AG09319 (cell line): ENCODE results near the gene EIF5A2.

- RRBS = no CpG with 5 or more reads among the region's 16 CpGs
Measured at GRCh38 chr3:168010144-168011127, 85.3 kb downstream of the GOLIM4 start.

DNA sequence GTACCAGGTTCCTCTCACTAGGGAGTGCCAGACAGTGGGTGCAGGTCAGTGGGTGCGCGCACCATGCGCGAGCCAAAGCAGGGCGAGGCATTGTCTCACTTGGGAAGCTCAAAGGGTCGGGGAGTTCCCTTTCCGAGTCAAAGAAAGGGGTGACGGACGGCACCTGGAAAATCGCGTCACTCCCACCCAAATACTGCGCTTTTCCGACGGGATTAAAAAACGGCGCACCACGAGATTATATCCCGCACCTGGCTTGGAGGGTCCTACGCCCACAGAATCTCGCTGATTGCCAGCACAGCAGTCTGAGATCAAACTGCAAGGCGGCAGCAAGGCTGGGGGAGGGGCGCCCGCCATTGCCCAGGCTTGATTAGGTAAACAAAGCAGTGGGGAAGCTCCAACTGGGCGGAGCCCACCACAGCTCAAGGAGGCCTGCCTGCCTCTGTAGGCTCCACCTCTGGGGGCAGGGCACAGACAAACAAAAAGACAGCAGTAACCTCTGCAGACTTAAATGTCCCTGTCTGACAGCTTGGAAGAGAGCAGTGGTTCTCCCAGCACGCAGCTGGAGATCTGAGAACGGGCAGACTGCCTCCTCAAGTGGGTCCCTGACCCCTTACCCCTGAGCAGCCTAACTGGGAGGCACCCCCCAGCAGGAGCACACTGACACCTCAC is 84.5 kb downstream of the GOLIM4 start:
- RRBS = no CpG with 5 or more reads among the region's 26 CpGs

GRCh38 chr3:168684663-168684924 is 588.9 kb upstream of the GOLIM4 start:
- RRBS = no CpG with 5 or more reads among the region's 6 CpGs

GRCh38 chr3:168870750-168871429 is 775.2 kb upstream of the GOLIM4 start:
- RRBS = no CpG with 5 or more reads among the region's 5 CpGs

GRCh38 chr3:169307214-169307717 is 356.2 kb downstream of the MECOM start:
- RRBS = no CpG with 5 or more reads among the region's 2 CpGs

GRCh38 chr3:169421468-169422094 is 241.9 kb downstream of the MECOM start:
- RRBS = no CpG with 5 or more reads among the region's 5 CpGs

DNA sequence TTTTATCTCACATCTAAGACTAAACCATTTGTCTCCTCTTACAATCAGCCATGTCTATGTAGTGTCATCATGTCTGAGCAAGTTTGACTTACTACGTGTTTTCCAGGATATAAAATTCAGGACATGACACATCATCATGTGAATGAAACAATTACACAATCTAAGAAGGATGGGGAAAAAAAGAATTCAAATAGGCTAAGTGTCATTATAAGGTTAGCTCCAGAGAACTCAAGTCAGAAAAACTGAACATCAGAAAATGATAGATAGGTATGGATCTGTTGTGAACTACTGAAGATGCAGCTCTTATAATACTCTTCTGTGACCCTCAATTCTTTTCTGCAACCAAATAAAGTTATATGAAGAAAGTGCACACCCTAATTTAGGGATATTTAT is 208.6 kb downstream of the MECOM start:
- RRBS = no CpG with 5 or more reads among the region's 1 CpG

GRCh38 chr3:169629912-169630280 is 33.6 kb downstream of the MECOM start:
- RRBS = no CpG with 5 or more reads among the region's 5 CpGs

DNA sequence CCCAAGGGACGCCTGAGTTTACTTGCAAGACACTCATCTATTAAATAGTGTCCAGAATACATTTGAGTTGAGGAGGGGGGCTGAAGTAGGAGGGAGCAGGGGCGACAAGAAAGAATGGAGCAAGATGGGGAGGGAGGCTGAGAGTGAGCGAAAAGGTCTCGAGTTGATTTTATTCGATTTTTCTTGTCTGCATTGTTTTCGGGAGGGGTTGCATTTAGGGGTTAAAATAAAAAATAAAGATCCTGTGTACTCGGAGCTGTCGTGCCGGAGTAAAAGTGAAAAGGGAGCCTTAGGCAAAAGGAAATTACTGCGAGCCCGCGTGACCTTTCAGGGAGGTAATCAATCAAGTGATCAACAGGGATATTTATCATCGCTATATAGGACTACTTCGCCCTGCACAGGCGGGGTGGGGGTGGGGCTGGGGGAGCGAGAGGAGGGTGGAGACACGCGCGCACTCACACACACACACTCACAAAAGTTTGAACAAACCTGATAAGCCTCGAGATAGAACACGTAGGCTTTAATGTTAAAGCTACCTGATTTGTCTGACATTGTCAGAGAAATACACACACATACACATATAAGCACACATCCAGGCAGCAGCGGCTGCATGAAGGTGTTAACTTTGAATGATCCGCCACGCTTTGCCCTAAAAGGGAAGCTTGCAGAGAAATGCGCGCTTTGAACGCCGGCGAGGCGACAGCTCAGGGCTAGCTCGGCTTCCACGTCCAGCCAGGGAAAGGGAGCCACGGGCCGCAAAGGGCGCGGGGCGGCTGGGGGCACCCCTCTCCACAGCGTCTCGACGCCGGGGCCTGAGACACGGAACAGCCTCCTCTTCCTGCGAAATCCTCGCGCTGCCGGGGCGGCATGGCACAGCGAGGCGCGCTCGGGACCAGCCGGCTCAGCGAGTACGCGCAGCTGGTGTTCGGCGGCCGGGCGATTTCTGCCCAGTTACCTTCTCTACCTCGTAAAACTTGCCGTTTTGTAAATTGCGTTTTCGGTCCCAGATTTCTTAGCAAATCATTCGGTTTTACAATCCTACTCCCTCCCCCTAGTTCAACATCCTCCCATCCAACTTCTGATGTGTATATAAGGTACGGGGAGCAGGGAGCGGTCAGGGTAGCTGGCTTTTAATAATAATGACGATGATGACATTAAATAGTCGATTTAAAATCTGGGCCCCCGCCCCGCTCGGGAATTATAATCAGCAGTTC is 4.7 kb upstream of the MECOM start:
- RRBS = 4% methylated on average over 17 of the region's 71 CpGs

GRCh38 chr3:169771732-169772558 is 1.3 kb upstream of the MYNN start:
- RRBS = under 1% methylated on average over 3 of the region's 30 CpGs

- RRBS = no CpG with 5 or more reads among the region's 1 CpG
Measured at GRCh38 chr3:169835957-169836418, 23.3 kb upstream of the LRRC34 start.

GRCh38 chr3:169975791-169976282 is 9.2 kb downstream of the SEC62 start:
- RRBS = no CpG with 5 or more reads among the region's 4 CpGs

- RRBS = 2% methylated on average over 31 of the region's 65 CpGs
Measured at GRCh38 chr3:170357810-170358726, 553 bp downstream of the SKIL start.

GRCh38 chr3:170360765-170361427 is 3.4 kb downstream of the SKIL start:
- RRBS = no CpG with 5 or more reads among the region's 6 CpGs

- RRBS = no CpG with 5 or more reads among the region's 11 CpGs
Measured at GRCh38 chr3:170362149-170362647, 4.7 kb downstream of the SKIL start.

DNA sequence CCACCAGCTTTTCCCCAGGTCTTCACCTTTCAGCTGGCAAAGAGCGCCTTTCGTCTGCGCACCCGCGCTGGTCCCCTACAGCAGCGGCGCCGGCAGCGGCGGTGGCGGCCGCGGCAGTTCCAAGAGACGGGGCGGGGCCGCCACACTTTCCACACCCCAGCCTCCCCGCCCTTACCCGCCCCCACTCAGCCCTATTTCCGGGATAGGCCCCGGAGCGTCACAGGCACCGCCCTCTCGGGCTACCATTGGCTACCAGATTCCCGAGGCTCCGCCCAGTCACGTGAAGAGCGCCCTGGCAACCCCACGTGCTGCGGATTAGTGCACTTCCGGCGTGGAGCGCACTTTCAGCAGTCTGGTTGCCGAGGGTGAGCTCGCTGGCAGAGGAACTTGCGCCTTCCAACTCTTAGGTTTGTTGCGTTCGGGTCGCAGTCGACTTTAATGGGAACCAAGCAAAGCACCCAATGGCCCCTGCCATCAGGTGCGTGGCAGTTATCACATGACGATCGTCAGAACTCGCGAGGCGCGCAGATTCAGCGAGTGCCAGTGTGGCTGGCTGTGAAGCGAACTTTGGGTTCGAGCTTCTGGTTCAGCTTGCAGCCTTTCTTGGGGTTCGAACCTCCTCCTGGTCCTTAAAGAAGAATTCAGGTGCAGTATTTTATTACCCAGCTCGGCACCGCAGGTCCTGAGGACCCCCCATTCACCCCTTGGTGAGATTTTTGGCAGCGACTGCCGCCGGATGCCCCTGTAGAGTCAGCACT is at the start of gene EIF5A2:
Gene EIF5A2, minus strand, starts transcription at position 121 of the 758 bp plus-strand sequence.
- RRBS = no CpG with 5 or more reads among the region's 55 CpGs

DNA sequence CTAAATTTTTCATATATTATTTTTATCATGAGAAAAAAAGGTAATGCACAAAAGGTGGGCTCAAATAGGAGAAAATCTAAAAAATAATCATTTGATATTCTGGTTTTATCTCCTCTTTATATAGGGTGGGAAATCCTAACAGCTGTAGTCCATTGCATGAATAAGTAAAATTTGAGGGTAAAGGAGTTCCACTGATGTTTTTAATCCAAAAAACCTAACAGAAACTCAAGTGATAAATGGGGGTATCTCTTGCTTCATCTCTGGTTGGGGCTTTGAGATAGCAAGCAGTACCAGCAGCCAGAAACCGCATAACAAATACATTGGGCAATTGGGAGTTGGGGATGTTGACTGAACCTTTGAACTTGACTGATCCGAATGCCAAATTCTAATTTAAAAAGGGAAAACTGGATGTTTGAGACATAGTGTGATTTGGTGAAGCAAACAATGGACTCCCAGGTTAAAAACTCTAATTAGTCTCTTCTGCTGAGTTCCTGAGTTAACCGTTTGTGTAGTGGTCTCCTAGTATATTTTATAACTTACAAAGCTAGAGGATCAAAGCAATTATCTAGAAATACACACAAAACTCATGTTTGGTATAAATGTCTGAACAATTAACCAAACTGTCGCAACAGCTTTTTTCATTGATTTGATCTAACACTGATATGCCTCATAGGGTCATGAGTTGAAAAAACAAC is 12.7 kb downstream of the SLC2A2 start:
- RRBS = no CpG with 5 or more reads among the region's 4 CpGs

DNA sequence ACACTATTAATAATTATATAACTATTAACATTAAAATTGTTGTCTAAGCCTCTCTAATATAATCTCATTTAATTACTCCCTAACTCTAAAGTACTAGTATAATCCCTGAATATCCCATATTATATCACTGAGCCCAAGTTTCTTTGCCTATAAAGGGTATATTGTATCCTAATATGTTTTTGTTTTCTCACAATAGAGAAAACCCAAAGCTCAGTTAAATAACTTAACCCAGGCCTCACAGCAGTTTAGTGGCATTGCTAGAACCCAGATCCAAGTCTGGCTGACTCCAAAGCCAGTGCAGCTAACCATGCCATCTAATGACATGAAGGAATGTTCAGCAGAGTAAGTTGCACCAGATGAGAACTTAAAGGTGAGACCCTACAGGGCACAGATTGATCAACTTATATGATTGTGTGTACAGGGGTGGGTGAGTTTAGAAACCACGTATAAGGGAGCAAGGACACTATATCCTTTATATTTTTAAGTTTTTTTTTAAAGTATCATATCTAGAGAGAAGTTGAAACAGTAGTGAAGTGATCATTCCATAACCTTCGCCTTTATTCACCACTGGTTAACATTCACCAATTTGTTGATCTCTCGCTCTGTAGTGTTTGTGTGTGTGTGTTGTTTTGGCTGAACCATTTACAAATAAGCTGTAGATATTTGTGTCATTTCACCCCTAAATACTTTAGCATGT is 1.0 kb downstream of the SLC2A2 start:
- RRBS = no CpG with 5 or more reads among the region's 3 CpGs

GRCh38 chr3:171045533-171045738 is 18.9 kb upstream of the SLC2A2 start:
- RRBS = no CpG with 5 or more reads among the region's 2 CpGs